ENCODE measurements around a stretch of chr1.

- PRO-cap, result no peak
Observed at GRCh38 chr1:86355808-86356845, 40.0 kb downstream of the ODF2L start.

- PRO-cap, result no peak
Observed at GRCh38 chr1:86382979-86383330, 13.2 kb downstream of the ODF2L start.

GRCh38 chr1:86517049-86517866 is 29.6 kb upstream of the CLCA4 start:
- PRO-cap, result no peak

- PRO-cap, result no peak
Observed at GRCh38 chr1:86548763-86549501, 2.1 kb downstream of the CLCA4 start.

DNA sequence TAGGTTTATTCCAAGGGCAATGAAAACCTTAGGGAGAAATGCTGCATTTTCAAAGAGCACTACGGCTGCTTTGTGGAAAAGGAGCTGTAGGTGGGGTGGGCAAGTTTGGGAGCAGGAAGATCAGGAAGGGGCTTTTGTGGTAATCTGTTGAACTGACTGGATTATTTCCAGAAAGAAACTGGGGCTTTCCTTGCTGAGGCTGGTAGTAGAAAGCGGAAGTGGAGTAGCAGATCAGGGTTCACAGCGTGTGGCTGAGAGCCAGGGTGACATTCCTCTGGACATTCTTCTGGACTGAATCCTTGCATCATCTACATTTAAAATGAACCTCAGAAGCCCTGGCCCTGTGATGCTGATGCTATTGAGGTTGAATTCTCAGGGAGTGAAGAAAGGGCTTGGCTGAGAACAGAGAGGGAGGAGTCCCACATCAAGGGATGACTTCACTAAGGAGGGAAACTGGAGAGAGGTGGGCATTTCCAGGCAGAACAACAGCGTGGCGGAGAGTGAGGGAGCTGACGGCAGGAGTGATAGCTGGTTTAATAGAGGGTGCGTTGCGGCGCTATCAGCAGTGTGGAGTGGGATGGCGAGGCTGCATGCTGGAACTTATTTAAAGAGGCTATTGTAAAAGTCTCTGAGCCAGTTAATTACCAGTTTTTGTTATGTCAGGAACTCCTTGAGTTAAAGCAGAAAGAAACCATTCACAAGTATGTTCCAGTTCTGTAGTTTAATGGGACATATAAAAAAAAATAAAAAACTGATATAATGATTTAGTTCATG is 102.3 kb upstream of the LMO4 start:
- PRO-cap, result bidirectional peak, plus-strand start at position 480 of the sequence, minus-strand start at position 209 of the sequence

- PRO-cap, result no peak
Observed at GRCh38 chr1:87392657-87393135, 64.0 kb downstream of the LMO4 start.

DNA sequence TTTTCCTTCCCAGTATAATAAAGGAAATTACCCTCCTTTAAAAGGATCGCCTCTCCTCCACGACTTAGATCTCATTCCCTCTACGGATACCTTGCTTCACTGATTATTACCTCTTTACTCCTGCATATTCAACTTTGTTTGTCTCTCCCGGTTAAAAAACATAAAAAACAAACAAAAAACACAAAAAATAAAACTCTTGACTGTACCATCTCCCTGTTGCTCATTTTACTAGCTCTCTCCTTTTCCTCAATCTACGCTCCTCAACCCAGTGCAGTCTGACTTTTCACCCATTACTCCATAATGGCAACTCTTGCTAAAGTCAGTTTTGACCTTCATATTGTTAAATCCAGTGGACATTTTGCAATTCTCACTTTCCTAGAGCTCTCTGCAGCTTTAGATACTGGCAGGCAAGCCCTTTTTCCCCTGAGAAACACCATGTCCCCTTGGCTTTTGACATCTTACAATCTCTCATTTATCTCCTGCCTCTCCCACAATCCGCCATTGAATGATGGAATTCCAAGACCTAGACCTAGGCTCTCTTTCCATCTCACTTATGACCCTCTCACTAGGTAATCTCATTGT is 2.2 kb downstream of the KYAT3 start:
- PRO-cap, result no peak

GRCh38 chr1:89045224-89045665 is 19.8 kb downstream of the GBP1 start:
- PRO-cap, result no peak

- PRO-cap, result no peak
Observed at GRCh38 chr1:89068696-89069401, 3.8 kb upstream of the GBP1 start.

GRCh38 chr1:89277608-89278133 is 5.0 kb upstream of the GBP5 start:
- PRO-cap, result no peak

DNA sequence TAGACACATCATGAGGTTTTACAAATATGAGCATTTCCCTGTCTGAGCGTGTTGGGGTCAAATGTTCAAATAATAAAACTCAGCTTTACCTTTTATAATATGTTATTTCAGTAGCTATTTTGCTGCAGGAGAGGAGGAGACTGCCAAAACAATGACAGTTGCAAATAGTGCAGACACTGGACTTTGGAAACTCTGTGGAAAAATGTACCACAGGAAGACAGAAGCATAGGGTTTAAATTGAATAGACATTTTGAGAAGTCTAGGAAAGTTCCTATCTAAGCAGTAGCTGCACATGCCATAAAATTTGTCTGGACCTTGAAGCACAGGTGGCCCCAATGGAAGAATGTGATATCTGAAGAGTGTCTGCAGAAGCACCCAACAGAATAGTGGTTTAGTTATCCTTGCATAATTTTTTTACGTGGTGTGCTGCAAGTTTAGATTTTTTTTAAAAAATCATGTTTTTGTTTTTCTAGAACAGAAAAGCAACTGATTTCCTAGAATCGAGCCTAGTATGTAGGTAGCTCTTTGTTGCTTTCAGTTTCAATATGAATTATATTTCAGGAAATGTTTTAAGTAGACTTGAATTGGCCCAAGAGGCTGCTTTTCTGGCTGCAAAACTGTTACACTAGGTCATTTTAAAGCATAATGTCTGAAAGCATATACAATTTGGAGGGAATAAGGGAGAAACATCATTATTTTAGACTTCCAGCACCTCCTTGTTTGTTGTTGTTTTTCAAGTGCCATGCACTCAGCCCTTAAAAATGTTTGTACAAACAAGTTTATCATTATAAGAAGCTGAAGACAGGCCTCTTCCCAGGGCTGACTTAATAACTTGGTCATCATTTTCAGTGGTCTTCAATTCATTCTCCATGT is 14.1 kb upstream of the GBP5 start:
- PRO-cap, result no peak

DNA sequence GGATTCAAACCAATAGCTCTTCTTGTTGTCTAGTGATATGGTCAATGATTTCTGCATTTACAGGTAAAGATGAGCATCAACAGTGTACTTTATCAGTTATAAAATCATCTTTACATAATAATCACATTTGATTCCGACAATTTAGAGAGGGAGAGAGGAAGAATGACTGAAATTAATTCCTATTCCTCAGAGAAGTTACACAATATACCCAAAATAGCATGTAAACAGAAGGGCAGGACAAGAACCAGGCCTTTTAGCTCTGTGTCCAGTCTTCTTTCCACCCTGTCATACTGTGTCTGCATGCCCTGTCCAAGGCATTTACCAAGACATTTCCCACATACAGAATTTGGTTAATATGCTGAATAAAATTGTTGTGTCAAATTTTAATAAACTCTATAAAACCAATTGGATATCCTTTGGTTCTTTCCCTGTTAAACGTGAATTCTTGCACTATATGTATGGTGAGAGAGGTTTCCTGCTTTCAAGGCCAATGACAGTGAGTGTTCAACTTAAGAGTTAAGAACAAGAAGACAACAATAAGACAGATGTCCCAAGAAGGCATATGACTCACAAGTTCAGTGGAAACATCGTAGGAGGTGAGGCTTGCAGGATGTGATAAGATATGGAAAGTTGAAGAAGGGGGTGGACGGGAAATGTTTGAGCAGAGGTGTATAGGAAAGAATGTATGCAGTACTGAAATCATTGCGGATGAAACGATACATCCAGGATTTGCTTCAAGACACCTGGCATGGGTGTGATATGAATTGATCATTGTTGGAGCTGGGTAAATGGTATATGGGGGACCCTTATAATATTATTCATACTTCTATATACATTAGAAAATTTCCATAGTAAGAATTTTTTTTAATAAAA is 20.8 kb downstream of the LRRC8B start:
- PRO-cap, result no peak

- PRO-cap, result no peak
Observed at GRCh38 chr1:89757496-89758203, 63.2 kb upstream of the LRRC8D start.

GRCh38 chr1:89763298-89763960 is 57.4 kb upstream of the LRRC8D start:
- PRO-cap, result unidirectional peak, minus-strand start at chr1:89763453

GRCh38 chr1:89844334-89844727 is 23.5 kb downstream of the LRRC8D start:
- PRO-cap, result no peak

- PRO-cap, result no peak
Observed at GRCh38 chr1:89991019-89991626, 3.8 kb upstream of the ZNF326 start.

- PRO-cap, result no peak
Observed at GRCh38 chr1:90717865-90718467, 864 bp upstream of the BARHL2 start.

GRCh38 chr1:90926810-90927278 is 95.0 kb downstream of the ZNF644 start:
- PRO-cap, result no peak

- PRO-cap, result no peak
Observed at GRCh38 chr1:90955370-90956105, 66.3 kb downstream of the ZNF644 start.

DNA sequence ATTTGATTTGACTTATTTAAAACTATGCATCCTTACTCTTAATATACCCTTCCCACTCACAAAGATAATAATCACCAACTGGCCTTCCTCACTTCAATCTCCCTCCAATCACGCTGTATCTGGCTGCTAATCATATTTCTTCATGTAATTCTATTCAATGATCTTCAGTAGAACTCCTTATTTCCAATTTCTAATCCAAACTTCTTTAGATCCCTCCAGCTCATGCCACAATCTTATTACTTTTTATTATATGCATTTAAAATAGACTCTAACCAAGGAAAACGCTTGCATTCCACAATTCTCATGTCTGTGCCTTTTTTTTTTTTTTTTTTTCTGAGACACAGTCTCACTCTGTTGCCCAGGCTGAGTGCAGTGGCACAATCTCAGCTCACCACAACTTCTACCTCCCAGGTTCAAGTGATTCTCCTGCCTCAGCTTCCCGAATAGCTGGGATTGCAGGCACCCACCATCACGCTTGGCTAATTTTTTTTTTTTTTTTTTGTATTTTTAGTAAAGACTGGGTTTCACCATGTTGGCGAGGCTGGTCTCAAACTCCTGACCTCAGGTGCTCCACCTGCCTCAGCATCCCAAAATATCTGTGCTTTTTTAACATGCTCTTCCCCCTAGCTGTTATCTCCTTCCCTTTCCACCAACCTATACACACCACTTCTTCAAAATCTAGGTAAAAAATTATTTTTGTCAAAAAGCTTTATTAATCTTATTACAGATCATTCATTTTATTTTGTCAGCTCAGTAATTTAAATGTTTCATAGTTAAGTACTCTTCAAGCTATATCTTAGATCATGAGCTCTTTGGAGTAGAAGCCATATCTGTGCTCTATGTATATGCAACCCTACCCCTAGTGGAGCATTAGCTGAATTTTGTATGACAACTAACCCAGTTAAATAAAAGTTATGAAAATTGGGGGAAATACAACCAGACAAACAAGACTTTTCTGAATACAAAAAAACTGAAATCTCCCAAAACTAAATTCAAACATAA is 11.6 kb downstream of the ZNF644 start:
- PRO-cap, result no peak

Measured in WTC11 (cell line).